Iris pigment epithelial cell (primary cell): Measurements from ENCODE around the gene POP5.

DNA sequence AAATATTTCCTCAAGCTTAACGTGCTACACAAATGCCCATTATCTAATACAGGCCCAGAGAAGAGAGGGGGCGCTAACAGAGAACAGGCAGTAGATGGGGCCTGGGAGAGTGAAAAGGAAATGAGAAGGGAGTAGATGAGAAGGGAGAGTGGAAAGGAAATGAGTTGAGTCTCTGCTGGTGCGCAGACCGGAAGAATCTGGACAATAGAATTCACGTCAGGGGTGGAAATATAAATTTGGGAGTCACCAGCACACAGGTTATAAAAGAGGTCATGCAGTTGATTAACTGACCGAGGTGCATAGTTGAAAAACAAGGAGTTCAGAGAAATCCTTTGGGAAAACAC is 10.7 kb downstream of the PXN start:
- RRBS = no CpG with 5 or more reads among the region's 6 CpGs

DNA sequence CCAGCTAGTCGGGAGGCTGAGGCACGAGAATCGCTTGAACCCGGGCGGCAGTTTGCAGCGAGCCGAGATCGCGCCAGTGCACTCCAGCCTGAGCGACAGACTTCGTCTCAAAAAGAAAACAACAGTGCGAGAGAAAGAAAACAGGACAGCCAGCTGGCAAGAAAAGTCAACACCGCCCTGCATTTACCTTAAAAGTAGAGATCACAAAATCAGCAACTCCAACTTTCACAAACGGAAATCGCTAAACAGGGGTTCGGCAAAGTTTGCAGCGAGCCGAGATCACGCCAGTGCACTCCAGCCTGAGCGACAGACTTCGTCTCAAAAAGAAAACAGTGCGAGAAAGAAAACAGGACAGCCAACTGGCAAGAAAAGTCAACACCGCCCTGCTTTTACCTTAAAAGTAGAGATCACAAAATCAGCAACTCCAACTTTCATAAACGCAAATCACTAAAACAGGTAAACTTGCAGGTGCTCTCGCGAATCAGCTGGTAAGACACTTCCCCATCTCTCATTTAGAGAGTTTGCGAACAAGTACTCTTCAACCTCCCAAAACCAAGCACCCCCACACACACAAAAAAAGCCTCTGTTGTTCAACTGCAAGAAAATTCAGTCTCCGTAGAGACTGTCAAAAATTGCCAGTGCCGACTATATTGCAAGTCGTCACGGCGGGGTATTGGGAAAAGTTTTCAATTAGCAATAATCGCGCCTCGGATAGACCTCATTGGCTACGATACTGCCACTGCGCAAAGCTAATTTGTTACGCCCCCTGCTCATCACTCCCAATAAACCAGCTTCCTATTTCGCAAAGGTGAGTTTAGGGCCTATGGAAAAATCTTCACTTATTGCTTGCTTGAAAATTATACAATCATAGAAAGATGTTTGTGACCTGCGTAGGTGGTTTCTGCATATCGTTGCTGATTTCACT is 9.4 kb upstream of the SIRT4 start:
- RRBS = no CpG with 5 or more reads among the region's 41 CpGs

DNA sequence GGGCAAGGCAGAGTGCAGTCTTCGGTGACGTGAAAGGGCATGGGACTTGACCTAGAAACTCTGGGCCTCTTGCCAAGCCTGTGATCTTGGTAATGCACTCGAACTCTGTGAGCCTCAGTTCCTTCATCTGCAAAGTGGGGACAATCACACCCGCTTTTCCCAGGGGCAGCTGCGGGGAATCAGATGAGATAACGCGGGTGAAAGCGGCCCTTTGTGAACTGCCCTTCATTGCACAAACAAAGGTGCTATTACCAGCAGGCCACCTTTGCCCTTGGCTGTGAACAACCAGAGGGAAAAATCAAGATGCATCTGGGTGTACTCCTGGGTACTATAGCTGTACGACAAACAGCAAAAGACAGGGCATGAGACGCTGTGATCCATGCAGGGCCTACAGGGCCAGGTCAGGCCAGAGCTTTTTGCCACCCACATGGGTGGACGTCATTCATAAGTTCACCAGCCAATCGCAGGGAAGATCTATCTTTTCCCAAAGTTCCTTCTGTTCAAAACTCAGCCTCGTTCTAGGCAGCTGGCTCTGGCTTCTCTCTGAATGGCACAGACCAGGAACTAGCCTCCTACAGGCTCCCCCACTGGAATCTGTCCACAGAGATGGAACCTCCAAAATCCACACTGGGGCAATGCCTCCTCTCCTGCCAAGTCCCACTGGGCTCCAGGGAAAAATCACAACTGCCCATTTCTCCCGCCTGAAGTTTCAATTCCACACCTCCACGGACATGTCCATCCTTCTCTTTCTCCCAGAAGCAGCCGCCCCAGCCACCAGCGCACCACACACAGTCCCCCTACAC is 3.0 kb downstream of the MSI1 start:
- RRBS = no CpG with 5 or more reads among the region's 17 CpGs

- RRBS = 10% methylated on average over 6 of the region's 22 CpGs
Observed at GRCh38 chr12:120388903-120389735, 20.2 kb upstream of the MSI1 start.

GRCh38 chr12:120461454-120462668 is 7.7 kb downstream of the SRSF9 start:
- RRBS = no CpG with 5 or more reads among the region's 8 CpGs

DNA sequence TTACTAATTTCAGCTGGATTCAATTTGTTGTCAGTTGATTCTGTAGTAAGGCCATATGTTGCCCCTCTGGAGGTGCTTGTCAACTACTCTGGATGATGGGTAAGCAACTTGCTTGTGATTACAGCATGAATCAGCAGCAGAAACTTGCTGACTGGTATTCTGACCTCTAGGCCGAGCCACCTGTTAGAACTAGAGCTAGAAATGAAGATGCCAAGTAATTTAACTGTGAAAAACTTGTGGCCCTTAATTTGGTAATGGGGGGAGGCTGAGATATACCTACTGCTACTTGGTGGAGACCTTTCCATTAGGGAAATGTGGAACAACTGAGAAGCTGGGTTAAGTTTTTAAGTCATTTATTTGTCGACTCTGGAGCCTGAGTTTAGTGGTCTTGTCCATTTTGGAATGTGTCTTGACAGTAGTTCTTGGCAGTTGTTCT is 5.2 kb downstream of the RNF10 start:
- RRBS = no CpG with 5 or more reads among the region's 2 CpGs

DNA sequence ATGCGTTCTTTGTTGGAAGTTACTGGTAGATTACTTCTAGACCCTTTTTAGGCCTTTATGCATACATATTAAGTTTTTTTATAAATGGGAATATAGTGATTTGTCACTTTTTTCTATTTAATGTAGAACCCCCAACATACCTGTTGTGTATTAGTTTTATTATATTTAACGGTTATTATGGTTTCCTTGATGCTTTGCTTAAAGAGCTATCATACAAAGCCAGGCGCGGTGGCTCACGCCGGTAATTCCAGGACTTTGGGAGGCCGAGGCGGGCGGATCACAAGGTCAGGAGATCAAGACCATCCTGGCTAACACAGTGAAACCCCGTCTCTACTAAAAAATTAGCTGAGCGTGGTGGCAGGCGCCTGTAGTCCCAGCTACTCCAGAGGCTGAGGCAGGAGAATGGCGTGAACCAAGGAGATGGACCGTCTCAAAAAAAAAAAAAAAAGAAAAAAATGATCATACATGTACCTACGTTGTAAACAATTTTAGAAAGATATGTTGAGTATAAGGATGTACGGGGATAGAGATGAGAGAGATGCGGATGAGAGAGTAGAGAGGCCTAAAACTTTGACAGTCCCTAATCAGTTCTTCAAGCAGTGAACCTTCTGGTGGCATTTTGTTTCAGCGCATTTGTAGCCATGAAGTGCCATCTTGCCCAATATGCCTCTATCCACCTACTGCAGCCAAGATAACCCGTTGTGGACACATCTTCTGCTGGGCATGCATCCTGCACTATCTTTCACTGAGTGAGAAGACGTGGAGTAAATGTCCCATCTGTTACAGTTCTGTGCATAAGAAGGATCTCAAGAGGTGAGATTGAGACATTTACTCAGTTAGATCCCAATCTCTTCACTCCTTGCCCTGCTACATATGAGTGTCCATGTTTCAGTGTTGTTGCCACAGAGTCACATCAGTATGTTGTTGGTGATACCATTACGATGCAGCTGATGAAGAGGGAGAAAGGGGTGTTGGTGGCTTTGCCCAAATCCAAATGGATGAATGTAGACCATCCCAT is 22.8 kb downstream of the RNF10 start:
- RRBS = no CpG with 5 or more reads among the region's 21 CpGs

DNA sequence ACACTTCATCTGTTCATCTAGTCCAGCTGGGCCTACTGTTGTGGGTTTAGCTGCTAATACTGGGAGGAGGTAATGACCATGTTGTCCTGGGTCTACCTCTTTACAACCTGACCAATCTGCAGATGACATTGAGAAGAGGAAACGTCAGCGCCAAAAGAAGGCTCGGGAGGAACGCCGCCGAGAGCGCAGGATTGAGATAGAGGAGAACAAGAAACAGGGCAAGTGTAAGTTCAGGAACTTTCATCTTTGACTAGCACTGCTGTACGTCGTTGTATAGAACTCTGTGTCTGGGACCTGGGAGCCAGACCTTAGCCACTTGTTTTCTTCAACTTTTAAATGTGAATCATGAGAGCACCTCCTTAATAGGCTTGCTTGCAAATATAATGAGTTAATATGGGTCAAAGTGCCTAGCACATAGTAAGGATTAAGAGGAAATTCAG is 15.9 kb downstream of the POP5 start:
- RRBS = no CpG with 5 or more reads among the region's 9 CpGs

DNA sequence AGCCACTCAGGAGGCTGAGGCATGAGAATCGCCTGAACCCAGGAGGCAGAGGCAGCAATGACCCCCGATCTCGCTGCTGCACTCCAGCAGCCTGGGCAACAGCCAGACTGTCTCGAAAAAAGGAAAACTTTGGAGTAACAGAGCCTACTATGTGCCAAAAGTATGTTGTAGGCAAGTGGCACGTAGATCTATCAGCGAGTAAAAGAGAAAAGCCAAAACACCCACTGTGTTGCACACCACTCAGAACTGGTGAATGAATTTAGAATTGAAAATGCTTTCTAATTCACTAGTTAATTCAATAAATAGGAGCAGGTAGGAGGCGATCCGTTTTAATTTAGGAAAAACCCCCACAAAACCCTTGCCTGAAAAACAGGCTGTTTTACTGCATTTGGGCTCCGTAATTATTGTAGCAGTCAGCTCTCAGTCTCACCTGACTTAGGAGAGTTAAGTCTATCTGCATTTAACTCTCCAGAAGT is 1.0 kb downstream of the POP5 start:
- RRBS = no CpG with 5 or more reads among the region's 9 CpGs

DNA sequence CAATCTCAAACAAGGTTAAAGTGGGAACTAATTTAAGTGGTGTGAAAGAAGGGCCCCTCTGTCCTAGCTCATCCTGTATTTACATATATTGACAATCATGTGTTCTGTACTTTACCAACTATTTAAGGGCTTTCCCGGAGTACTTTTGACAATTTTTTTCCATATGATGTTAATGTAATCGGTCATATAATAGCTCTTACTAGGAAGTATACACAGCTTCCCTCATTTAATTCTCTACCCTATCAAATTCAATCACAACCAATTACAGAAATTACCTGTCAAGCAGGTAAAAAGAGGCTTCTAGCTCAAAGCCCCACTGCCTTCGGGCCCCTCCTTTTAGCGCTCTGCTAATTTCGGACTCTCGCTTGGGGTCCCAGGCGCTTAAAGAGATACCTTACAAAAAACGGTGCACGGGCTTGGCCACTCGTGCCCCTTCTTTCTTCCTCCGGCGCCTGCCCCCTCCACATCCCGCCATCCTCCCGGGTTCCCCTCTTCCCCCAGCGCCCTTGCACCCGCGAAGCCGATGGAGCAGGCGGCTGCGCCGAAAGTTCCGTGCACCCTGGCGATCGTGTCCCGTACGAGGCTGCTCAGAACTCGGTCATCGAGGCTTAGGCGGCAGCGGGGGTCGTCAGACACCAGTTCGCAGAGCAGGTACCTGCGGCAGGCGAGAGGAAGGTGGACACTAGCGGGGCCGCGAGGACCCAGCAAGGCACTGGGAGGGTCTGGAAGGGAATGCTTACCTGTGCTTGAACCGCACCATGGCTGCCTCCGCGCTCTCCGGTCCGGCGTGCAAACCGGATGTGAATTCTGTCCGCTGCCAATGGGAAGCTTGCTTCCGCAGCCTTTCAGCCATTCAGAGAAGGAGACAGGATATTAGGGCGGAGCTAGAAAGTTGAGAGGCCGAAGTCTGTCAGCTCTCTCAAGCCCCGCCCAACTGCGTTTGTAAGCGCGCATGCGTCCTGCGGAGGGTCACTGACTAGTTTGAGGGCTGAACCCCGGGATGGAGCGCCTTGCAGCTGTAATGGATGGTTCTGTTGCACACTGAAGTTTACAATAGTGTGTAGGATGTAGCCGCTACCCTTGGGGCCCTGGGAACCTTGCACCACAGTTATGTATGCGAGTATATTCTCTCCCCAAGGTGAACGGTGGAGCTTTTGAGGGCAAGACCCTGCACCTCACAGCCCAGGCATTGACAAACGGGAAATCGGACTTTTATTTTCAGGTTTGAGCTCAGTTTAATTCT is at the start of gene POP5:
TSS of gene POP5 (minus strand) at position 800 of the 1,243 bp plus-strand sequence.
- RRBS = no CpG with 5 or more reads among the region's 61 CpGs

- RRBS = 3% methylated on average over 36 of the region's 65 CpGs
Observed at GRCh38 chr12:120584369-120585138, 3.4 kb upstream of the POP5 start.

DNA sequence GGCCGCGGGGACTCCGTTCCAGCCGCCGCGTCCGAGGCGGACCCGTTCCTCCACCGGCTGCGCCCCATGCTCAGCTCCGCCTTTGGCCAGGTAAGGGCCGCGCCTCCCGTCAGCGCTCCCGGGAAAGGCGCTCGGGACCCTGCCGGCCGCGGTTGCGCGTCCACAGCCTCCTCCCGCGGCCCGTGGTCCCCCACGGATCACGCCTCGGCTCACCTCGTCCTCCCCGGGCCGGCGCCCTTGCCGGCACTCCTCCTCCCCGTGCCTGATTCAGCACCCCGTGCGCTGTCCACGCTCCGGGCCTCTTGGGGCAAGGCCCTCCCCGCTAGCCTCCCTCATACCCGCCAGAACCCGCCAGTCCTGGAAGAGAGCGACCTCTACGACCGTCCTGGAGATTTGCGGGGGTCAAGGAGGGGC is 831 bp downstream of the CABP1 start:
- RRBS = 4% methylated on average over 35 of the region's 47 CpGs

DNA sequence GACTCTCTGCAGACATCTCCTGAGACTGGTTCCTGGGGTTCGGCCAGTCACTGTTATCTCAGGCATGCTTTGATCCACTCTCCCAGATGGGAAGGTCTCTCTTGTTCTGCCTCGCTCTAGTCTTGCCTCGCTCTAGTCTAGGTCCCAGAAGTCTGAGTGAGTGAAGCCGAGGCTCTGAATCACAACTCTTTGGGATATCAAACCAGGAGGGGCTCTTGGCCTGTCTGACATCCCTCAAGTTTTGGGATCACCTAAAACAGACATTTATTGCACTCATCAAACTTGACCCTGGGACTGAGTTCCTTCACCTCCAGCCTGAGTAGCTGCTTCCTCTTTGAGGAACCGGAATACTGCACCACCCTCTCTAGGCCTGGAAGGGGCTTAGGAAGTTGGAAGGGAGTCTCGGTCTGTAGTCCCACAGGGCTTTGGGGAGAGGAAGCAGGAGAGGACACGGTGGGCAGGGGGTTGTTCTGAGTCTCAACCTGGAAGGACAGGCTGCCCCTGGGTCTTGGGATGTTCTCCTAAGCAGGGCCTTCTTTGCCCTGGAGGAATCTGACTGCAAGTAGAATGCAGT is 13.6 kb downstream of the CABP1 start:
- RRBS = no CpG with 5 or more reads among the region's 7 CpGs

- RRBS = no CpG with 5 or more reads among the region's 6 CpGs
Observed at GRCh38 chr12:120684470-120684824, 2.5 kb upstream of the MLEC start.

GRCh38 chr12:120711286-120711820 is 1.1 kb downstream of the UNC119B start:
- RRBS = no CpG with 5 or more reads among the region's 9 CpGs

DNA sequence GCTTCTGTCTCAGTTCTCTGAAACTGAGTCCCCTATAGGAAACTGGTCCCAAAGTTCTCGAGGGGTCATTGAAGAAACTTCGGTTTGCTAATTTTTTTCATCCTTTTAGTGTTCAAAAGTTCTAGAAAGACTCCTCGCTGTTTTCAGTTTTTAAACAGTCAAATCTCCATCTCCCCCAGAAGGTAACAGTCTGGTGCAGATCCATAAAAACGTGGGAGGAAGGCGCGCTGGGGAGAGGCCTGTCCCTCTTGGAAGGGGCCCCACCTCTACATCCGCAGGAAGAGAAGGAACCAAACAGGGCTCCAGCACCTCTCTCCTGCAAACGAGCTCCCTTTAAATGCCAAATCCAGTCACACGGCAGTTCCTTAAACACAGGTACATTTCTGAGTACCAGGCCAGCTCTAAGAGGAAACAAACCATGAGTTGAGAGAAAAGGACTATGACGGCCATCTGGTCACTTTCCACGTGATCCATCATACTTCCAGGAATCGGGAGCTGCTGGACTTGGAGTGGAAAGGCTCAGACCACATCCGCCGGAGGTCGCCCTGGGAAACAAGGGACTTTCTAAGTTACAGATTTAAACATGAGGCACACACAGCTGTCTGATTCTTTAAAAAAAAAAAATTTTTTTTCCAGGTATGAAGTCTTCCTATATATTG is 39.0 kb downstream of the ACADS start:
- RRBS = no CpG with 5 or more reads among the region's 15 CpGs

DNA sequence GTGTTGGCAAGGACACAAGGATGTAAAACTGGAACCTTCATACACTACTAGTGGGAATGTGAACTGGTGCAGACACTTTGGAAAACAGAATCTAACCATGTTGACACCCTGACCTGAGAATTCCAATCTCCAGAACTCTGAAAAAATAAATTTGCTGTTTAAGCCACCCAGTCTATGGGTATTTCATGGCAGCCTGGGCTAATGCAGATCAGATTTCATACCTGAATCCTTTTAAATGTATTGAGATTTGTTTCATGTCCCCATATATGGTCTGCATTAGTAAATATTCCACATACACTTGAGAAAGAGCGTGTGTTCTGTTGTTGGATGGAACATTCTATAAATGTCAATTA is 67.9 kb downstream of the ACADS start:
- RRBS = no CpG with 5 or more reads among the region's 1 CpG

DNA sequence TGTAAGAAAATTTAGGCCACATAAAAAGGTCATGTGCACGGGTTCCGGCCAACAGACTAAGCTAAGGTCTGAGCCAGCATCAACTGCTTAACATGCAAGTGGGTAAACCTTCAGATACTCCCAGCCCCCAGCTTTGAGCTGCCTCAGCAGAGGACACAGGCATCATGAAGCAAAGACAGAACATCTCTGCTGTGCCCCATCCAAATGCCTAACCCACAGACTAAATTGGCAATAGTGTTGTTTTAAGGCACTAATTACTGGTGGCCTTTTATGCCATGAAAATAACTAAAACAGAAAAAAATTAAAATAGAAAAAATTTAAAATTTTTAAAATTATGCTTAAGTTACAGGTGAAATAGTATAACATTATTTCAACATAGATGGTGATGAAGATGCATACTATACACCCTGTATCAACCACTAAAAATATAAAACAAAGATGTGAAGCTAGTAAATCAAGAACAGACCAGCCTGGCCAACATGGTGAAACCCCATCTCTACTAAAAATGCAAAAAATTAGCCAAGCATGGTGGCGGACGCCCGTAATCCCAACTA is 29.1 kb downstream of the SPPL3 start:
- RRBS = no CpG with 5 or more reads among the region's 5 CpGs

- RRBS = no CpG with 5 or more reads among the region's 9 CpGs
Observed at GRCh38 chr12:120929181-120929734, 25.1 kb upstream of the SPPL3 start.

GRCh38 chr12:121004144-121004709 is 12.1 kb downstream of the C12orf43 start:
- RRBS = no CpG with 5 or more reads among the region's 17 CpGs